ENCODE results near the genes PKN2 and LRRC8D.

- RRBS: no CpG with 5 or more reads among the region's 18 CpGs
CAGE:
- cytosol, long polyA plus RNA: no peak
- long polyA plus RNA: no peak
- nucleus, long polyA plus RNA: no peak
These were observed 355.5 kb downstream of the LMO4 start for GRCh38 chr1:87684012-87684758.

DNA sequence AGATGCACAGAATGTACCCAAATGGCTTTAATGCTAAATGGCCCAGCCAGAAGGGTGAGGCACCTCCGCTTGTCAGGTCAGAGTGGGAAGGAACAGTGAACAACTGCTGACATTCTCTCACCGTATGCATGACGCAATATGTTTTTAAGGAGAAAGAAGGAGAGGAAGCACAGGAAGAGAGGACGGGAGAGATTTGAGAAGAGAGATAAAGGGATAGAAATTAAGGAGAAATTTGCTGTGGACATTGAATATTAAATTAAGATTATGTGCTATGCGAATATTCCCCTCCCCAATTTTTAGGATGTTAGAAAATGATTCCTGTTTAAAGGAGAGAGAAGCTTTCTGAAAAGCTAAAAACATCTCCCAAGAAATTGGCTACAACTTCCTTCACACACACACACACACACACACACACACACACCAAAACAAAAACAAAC is 525.5 kb downstream of the LMO4 start:
- RRBS: no CpG with 5 or more reads among the region's 5 CpGs
CAGE:
- cytosol, long polyA plus RNA: no peak
- long polyA plus RNA: no peak
- nucleus, long polyA plus RNA: no peak

DNA sequence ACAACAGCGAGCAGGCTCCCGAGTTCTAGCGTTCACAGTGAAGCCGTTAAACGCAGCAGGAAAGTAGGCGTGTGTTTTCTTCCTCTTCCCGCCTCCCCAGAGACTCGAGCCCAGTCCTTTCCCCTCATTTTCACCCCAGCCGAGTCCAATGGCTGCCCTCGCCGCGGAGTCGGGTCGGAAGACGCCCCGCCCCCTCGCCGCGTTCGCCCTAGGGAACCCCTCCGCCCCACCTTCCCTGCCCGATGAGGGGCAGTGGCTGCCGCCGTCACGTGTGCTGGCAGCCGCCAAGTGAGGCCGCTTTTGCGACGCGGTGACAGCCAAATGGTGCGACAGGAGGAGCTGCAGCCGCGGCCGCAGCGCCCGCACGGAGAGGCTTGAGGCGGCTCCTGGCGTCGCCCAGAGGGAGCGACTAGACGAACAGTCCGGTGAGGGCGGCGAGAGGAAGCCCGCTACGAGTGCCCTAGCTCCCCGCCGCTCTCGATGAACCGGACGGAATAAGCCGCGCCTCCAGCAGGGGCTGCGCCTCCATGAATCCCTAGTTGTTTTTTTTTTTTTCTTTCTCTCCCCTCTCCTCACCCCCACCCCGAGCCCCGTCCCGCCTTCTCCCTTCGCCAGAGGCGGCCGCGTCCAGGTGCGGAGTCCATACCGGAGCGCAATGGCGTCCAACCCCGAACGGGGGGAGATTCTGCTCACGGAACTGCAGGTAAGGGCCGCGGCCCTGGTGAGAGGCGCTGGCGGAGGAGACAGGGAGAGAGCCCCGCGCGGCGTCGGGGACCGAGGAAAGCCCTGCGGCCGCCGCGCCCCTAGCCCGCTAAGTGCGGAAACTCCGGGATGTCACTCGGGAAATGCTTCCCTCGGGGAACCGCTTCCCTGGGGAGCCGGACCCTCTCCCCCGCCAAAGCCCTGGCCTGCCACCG is at the start of gene PKN2:
Gene PKN2, plus strand, starts transcription at position 348 of the 917 bp plus-strand sequence.
- RRBS: under 1% methylated on average over 14 of the region's 92 CpGs
CAGE:
- cytosol, long polyA plus RNA: start-site peak on the plus strand centred at position 394 of the sequence, 54 bp wide, 137 reads; start-site peak on the plus strand centred at position 613 of the sequence, 54 bp wide, 27 reads
- long polyA plus RNA: no peak
- nucleus, long polyA plus RNA: start-site peak on the plus strand centred at position 375 of the sequence, 125 bp wide, 1,096 reads; start-site peak on the plus strand centred at position 654 of the sequence, 50 bp wide, 91 reads

DNA sequence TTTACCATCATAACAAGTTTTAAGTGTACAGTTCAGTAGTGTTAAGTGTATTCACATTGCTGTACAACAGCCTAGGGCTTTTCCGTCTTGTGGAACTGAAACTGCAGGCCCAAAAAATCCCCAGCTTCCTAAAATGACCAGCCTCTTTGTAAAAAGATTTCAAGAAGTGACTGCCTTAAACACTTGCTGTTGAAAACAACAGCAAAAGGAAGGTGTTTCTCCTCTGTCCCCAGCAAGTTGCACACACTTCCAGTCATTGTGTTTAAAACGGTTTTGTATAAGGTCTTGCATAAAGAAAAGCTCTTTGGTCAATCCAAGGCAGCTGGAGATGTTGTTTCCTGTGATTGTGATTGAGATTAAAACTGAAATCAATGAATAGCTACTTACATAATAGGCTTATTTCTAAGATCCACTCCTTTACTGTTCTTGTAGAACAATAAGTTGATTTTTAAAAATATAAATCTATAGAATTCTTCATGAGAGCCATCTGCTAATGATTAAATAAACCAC is 16.1 kb upstream of the GBP1 start:
- RRBS: no CpG with 5 or more reads among the region's 2 CpGs
CAGE:
- cytosol, long polyA plus RNA: no peak
- long polyA plus RNA: no peak
- nucleus, long polyA plus RNA: no peak

GRCh38 chr1:89110133-89110421 is 15.8 kb downstream of the GBP2 start:
- RRBS: no CpG with 5 or more reads among the region's 3 CpGs
CAGE:
- cytosol, long polyA plus RNA: no peak
- long polyA plus RNA: no peak
- nucleus, long polyA plus RNA: no peak

- RRBS: no CpG with 5 or more reads among the region's 2 CpGs
CAGE:
- cytosol, long polyA plus RNA: no peak
- long polyA plus RNA: no peak
- nucleus, long polyA plus RNA: no peak
These were observed 71.3 kb upstream of the LRRC8B start for GRCh38 chr1:89453233-89453730.

GRCh38 chr1:89518193-89518439 is 6.5 kb upstream of the LRRC8B start:
CAGE:
- cytosol, long polyA plus RNA: no peak
- long polyA plus RNA: no peak
- nucleus, long polyA plus RNA: no peak

- RRBS: no CpG with 5 or more reads among the region's 8 CpGs
CAGE:
- cytosol, long polyA plus RNA: no peak
- long polyA plus RNA: no peak
- nucleus, long polyA plus RNA: no peak
These were observed 42.1 kb downstream of the LRRC8B start for GRCh38 chr1:89566449-89567419.

GRCh38 chr1:89582568-89583164 is 50.3 kb upstream of the LRRC8C start:
- RRBS: no CpG with 5 or more reads among the region's 16 CpGs
CAGE:
- cytosol, long polyA plus RNA: no peak
- long polyA plus RNA: no peak
- nucleus, long polyA plus RNA: no peak

GRCh38 chr1:89708716-89709348 is 75.9 kb downstream of the LRRC8C start:
- RRBS: no CpG with 5 or more reads among the region's 6 CpGs
CAGE:
- cytosol, long polyA plus RNA: no peak
- long polyA plus RNA: no peak
- nucleus, long polyA plus RNA: no peak

DNA sequence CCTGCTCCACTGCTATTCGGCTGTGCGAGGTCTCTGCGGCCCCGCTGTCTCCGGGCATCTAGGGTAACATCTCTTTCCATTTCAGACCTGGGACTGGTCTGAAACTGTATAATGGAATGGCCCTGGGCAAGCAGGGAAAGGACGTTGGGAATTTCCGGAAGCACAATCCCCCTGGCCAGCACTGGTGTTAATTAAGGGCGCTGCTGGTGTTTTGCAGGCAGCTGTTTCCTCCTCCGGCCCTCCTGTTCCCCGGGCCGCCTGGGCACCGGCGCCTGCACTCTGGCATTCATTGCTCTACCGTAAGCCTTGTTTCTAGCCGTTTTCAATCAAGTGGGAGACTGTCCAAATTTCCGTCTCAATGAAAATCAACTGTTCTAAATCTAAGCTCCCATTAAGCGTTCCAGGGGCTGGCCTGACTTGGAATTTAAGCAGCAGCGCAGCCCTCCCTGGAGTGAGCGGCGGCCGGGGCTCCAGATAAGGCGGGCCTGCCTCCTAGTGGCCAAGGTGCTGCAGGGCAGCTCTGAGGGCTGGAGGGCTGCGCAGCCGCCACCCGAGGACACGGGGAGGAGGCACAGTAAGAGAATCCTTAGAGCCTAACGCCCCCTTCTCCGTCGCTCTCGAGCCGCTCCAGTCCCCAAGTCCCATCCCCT is 58.1 kb upstream of the LRRC8D start:
- RRBS: 30% methylated on average over 4 of the region's 31 CpGs
CAGE:
- cytosol, long polyA plus RNA: no peak
- long polyA plus RNA: no peak
- nucleus, long polyA plus RNA: no peak

DNA sequence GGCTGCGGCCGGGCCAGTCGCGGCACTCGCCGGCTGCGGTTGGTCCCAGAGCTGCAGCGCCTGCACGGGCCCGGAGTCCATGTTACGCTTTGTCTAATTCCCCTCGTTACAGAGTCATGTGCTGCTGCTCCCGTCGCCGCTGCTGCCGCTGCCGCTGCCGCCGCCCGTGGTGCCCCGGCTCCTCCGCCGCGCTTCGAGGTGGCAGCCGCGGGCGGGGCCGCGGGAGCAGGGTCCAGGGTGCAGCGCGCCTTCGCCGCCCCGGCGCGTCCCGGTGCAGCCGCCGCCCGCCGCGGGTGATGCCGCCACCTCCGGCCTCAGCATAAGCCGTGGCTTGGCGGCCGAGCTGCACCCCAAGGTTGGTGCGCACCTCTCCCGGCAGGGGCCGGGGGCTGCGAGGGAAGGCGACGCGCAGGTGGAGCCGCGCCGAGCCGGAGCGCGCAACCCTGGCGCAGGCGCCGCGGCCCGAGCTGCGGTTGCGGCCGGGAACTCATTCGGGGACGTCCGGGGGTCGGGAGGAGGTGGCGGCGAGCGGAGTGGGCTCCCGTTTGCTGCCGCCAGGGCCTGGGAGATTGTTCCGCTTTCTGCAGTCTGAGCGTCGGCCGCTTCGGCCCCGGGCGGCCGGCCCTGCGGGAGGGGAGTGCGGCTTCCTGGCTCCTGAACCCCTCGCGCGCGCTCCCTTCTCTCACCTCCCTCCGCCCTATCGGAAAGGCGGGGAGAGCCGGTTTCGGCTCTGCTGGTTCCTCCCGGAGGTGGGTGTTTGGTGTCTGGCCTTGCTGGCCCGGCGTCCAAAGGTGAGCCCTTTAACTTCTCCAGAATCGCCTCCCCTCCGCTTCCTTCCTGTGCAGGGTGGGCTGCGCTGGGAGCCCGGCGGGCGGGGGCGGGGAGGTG is at the start of gene LRRC8D:
Gene LRRC8D, plus strand, starts transcription at position 96 of the 888 bp plus-strand sequence.
- RRBS: under 1% methylated on average over 75 of the region's 107 CpGs
CAGE:
- cytosol, long polyA plus RNA: start-site peak on the plus strand centred at position 83 of the sequence, 38 bp wide, 438 reads; start-site peak on the minus strand centred at position 841 of the sequence, 37 bp wide, 29 reads
- long polyA plus RNA: start-site peak on the plus strand centred at position 74 of the sequence, 65 bp wide, 319 and 429 reads in 2 replicates
- nucleus, long polyA plus RNA: start-site peak on the plus strand centred at position 56 of the sequence, 41 bp wide, 291 reads

DNA sequence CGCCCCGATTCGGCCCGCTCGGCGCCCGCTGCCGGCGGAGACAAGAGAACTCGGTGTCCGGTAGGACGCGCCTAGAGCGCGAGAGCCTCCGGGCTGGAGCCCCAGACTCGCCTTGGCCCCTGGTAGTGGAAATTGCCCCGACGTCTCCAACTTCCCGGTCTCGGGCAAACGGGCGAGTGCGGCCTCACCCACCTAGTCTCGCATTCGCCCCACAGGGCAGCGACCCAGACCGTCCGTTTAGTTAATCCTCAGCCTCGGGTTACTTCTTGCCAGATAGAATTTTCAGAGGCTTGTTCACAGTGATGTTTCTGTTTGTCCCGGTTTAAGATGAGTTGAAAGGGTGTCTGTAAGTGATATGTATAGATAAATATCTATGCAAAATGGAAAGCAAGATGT is 531 bp downstream of the ZNF326 start:
- RRBS: under 1% methylated on average over 13 of the region's 31 CpGs
CAGE:
- cytosol, long polyA plus RNA: no peak
- long polyA plus RNA: no peak
- nucleus, long polyA plus RNA: no peak

DNA sequence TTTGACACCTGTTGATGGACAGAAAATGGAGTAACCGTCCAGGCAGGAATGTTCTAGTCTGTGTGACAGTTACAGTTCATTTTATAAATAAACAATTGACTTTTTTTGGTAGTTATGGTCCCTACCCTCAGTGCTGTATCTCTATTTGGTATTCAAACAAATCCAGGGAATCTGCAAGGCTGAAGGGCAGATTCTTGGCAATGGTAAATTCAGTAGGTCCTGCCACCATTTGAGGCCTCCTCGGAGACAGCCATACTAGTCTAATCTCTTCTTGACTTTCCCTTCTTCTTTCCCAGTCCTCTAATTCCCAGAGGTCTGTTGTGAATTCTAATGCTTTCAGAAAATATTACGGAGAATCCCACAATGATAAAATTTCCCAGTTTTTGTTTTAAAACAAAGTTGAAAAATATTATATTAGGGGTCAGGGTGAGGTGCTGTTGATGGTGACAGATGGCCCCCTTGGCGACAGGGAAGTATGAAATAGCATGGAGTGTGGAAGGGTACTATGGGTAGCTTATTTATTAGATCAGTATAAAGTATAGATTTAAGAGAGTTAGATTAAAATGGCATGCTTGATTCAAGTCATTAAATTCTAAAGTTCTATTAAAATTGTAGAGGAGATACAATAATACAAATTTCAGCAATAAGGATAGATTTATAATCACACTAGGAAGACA is 37.1 kb downstream of the ZNF326 start:
- RRBS: no CpG with 5 or more reads among the region's 4 CpGs
CAGE:
- cytosol, long polyA plus RNA: no peak
- long polyA plus RNA: no peak
- nucleus, long polyA plus RNA: no peak

GRCh38 chr1:90717351-90717864 is 306 bp upstream of the BARHL2 start:
- RRBS: 1% methylated on average over 8 of the region's 65 CpGs
CAGE:
- cytosol, long polyA plus RNA: no peak
- long polyA plus RNA: no peak
- nucleus, long polyA plus RNA: no peak

DNA sequence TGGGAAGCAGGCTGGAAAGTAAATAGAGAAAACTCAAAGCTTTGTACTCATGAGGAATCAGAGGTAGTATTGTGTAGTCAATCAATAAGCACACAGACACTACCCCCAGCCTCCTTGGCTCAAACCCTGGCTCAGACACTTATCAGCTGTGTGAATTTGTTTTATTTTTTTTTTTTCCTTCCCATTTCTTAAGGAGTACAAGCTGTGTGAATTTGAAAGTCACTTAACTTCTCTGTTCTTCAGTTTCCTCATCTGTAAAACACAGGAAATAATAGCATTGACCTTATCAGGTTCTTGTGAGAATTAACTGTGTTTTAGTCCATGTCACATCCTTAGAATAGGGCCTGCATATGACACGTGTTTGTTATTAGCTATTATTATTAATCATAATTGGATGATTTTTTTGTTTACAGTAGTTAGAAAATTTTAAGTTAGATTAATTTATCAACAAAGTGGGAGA is 31.8 kb upstream of the BARHL2 start:
- RRBS: no CpG with 5 or more reads among the region's 1 CpG
CAGE:
- cytosol, long polyA plus RNA: no peak
- long polyA plus RNA: no peak
- nucleus, long polyA plus RNA: no peak

DNA sequence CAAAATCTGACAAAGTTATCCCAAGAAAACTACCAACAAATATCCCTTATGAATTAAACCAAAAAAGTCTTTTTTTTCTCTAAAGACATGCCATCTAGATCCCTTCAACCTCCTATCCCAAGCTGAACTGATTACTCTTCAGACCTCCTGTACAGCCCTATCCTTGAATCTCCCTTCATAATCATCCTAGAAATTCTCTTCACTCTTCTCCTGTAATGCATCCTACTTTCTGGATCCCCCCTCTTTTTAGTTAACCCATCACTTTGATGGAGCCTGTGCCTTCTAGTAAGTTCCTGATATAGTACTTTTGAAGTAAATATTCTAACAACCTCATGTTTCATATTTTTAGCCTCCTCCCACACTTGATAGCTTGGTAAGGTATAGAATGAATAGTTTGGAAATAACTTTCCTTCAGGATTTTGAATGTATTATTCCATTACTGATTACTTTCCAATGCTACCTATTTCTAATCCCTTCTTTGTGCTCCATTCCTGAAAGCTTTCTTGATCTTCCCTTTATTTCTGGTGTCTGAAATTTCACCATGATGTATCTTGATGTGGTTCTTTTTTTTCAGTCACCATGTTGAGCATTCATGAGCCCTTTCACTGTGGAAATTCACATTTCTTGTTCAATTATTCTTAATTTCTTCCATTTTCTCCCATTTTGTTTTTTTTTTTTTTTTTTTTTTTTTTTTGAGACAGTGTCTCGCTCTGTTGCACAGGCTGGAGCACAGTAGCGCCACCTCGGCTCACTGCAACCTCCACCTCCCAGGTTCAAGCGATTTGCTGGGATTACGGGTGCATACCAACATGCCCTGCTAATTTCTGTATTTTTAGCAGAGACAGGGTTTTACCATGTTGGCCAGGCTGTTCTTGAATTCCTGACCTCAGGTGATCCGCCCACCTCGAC is 15.0 kb downstream of the ZNF644 start:
- RRBS: no CpG with 5 or more reads among the region's 7 CpGs
CAGE:
- cytosol, long polyA plus RNA: no peak
- long polyA plus RNA: no peak
- nucleus, long polyA plus RNA: no peak

CAGE:
- cytosol, long polyA plus RNA: no peak
- long polyA plus RNA: no peak
- nucleus, long polyA plus RNA: no peak
These were observed 1.9 kb downstream of the ZNF644 start for GRCh38 chr1:91019901-91020376.

DNA sequence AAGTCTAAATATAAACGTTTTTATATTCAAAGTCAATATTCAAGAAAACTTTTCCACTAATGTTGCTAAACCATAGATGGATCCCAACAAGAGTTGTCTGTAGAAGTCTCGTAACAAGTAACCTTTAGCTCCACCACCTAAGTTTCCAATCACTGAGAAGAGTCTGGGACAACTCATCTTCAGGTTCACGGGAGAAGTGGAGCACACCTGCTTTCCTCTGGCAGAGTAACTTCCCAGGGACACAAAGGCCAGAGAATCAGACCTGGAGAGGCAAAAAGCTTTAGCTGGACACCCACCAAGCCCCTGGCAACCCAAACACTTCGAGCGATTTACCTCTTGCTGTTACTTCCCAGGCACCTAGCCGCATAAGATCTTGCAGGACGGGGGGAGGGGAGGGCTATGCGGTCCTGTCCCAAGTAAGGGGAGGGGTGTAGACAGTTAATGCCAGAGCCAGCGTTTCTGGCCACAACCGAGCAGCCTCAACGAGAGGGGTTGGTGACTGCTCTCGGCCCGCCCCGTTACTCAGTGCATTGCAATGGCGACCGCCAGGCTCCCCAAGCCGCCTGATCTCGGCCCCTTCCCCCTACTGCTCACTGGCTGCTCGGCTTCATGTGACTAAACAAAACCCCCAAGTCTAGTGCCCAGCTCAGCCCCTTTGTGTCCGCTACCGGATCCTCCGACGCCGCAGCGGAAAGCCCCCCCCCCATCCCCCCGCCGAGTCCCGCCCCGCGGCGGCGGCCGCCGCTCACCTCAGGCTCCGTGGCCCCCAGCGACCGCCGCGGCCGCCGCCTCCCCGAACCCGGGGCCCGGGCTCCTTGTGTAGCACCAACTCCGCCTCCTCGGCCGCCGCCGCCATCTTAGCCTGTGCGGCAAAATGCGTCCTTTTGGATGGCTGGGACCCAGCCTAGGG is 640 bp downstream of the ZNF644 start:
- RRBS: no CpG with 5 or more reads among the region's 51 CpGs
CAGE:
- cytosol, long polyA plus RNA: start-site peak on the minus strand centred at position 505 of the sequence, 59 bp wide, 60 reads; start-site peak on the minus strand centred at position 658 of the sequence, 24 bp wide, 22 reads
- long polyA plus RNA: start-site peak on the minus strand centred at position 574 of the sequence, 231 bp wide, 122 and 188 reads in 2 replicates; start-site peak on the minus strand centred at position 890 of the sequence, 63 bp wide, 24 and 27 reads in 2 replicates
- nucleus, long polyA plus RNA: start-site peak on the minus strand centred at position 526 of the sequence, 44 bp wide, 115 reads; start-site peak on the minus strand centred at position 639 of the sequence, 61 bp wide, 67 reads

DNA sequence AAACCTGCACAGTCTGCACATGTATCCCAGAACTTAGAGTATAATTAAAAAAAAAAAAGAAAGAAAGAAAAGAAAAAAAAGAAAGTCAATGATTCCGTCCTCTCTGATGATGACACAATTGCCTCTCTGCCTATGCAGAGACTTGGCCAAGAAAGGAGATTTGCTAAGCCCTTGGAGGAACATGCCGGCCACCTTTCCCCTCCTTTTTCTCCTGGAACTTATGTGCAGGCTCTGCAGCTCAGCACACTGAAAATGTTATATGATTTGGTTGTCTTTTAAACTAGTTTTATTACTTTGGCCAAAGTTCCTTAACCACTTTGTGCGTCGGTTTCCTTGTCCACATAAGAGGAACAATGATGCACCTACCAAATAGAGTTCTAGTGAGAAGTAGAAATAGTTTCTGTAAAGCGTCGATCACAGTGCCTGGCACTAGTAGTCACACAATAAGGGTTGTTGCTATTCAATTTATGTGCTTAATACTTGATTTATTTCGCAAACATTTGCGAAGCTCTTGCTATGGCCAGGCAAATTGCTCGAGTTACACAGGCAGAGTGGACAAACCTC is 111.5 kb upstream of the ZNF644 start:
- RRBS: no CpG with 5 or more reads among the region's 9 CpGs
CAGE:
- cytosol, long polyA plus RNA: no peak
- long polyA plus RNA: no peak
- nucleus, long polyA plus RNA: no peak

Measured in H1 (cell line).